Mesenchymal stem cell of adipose (primary cell): ENCODE results near the gene PARN.

GRCh38 chr16:14292051-14292299, 220.9 kb downstream of the MRTFB start:
- CAGE, long polyA plus RNA: no peak

- CAGE, long polyA plus RNA: no peak
Measured at GRCh38 chr16:14307669-14308783, 236.9 kb downstream of the MRTFB start.

GRCh38 chr16:14370283-14370693, 259.8 kb downstream of the PARN start:
- CAGE, long polyA plus RNA: no peak

GRCh38 chr16:14405388-14406091, 224.5 kb downstream of the PARN start:
- CAGE, long polyA plus RNA: no peak

DNA sequence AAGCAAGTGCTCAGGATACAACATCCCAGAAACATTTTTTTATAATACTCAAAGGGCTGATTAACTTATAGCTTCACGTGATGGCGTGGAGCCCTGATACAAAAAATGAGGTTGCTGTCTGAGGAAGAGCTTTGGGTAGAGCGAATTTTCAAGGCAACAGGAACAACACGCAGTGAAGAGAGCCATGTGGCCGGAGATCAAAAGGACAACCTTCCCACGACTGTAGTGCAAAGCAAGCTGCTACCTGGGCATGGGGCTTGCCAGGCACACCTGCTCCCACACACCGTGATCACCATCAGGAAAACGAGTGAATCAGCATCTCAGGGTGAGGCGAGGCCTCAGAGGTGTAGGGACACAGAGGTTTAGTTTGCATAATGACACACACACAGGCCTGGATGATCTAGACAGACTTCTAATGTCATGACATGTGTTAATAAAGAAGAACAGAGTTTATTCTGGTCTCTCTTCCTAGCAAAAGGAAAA, 65.8 kb downstream of the PARN start:
- CAGE, long polyA plus RNA: no peak

- CAGE, long polyA plus RNA: no peak
Measured at GRCh38 chr16:14629443-14630760, at the start of gene PARN. Gene PARN, minus strand, starts transcription at chr16:14630260.

GRCh38 chr16:15033081-15033855, 22.6 kb downstream of the NTAN1 start:
- CAGE, long polyA plus RNA: no peak

DNA sequence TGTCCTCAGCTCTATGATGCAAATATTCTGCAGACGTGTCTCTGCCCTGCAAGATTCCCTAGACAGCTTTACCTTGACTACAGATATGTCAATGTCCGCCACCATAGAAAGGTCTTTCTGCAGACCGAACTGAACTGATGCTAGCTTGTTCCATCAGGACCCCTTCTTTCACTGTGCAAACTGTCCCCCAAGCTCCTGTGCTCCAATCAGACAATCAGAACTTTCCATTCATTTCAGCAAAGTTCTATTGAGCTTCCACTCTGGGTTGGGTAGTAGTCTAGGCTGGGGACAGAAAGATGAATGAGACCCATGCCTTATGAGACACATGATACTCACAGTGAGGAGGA, 75.1 kb upstream of the RRN3 start:
- CAGE, long polyA plus RNA: no peak

GRCh38 chr16:15396358-15396776, 813 bp downstream of the MPV17L start:
- CAGE, long polyA plus RNA: no peak

GRCh38 chr16:15494173-15494601, 59.8 kb downstream of the BMERB1 start:
- CAGE, long polyA plus RNA: no peak

- CAGE, long polyA plus RNA: no peak
Measured at GRCh38 chr16:15563601-15564236, 79.2 kb downstream of the MARF1 start.

DNA sequence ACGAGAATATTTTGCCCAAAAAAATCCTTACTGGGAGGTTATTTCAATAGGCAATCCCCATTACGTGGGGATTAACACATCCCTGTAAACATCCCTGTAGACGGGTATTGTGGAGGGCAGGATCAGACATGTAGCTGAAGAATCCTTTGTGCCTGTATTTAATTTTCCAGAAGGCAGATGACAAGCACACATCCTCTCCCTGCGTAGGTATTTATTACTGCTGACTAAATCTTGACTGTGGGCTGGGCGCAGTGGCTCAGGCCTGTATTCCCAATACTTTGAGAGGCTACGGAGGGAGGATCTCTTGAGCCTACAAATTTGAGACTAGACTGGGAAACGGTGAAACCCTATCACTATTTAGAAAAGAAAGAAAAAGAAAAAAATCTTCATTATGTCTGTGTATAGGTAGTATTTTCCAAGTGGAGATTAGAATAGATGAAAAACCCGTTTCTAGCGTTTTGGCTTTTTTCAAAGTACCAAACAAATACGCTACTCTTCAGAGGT, 1.4 kb upstream of the MARF1 start:
- CAGE, long polyA plus RNA: no peak

DNA sequence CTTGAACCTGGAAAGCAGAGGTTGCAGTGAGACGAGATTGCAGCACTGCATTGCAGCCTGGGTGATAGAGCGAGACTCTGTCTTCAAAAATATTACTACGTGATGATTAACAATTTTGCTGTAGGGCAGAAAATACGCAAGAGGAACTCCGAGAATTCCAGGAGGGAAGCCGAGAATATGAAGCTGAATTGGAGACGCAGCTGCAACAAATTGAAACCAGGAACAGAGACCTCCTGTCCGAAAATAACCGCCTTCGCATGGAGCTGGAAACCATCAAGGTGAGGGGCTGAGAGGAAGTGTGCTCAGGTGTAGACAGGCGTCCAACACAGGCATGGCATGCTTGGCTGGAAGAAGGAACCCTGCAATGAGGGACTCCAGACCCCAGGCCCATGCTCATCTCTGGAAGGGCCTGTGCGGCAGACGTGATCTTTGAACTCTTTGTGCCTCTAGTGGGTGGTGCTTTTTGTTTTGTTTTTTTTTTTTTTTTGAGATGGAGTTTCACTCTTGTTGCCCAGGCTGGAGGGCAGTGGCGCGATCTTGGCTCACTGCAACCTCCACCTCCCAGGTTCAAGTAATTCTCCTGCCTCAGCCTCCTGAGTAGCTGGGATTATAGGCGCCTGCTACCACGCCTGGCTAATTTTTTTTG, 17.2 kb downstream of the NDE1 start:
- CAGE, long polyA plus RNA: no peak

- CAGE, long polyA plus RNA: no peak
Measured at GRCh38 chr16:15697567-15698046, 47.6 kb downstream of the NDE1 start.

DNA sequence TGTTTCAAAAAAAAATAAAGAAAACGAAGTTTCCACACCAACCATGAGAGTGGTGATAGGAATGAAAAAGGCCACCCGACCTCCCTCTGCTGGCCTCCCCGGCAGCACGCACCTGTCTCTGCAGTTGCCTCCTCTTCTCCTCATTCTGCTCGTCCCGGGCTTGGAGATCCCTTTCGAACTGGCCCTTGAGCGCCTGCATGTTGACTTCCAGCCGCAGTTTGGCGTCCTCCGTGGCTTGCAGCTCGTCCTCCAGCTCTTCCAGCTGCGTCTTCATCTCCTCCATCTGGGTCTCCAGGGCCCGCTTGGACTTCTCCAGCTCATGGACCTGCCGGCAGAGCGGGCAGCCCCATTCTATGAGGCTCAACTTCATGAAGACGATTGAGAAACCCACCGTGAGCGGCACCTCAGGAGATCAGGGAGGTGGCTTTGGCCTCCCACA, 70.7 kb downstream of the NDE1 start:
- CAGE, long polyA plus RNA: no peak

DNA sequence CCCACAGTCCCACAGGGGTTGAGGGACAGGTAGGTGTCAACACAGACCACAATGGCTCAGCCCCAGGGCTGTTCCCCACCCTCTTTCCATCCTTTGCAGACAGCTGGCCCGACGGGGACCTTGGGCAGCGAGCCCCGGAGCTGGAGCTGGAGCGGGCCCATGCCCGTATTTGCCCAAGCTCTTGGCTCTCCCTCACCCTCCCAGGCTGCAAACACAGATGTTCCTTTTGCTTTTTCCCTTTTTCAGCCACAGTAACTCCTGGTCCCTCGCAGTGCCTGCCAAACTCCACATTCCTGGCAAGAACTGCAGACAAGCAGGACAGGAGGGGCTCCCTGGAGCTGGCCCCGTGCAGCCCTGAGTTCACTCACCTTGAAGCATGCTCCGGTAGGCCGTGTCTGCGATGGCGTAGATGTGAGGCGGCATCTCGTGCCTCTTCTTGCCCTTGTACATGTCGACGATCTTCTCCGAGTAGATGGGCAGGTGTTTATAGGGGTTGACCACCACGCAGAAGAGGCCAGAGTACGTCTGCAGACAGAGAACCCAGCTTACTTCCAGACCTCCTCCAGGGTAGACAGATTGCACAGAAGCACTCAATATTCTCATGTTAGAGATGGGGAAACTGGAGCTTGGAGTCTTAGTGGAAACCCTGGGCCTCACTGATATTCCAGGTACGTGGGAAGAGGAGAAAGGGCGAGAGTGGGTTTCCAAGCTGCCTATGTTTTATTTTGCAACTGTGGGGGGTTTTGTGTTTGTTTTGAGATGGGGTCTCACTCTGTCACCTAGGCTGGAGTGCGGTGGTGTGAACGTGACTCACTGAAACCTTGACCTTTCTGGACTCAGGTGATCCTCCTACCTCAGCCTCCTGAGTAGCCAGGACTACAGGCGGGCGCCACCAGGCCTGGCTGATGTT, 33.7 kb downstream of the MYH11 start:
- CAGE, long polyA plus RNA: no peak

DNA sequence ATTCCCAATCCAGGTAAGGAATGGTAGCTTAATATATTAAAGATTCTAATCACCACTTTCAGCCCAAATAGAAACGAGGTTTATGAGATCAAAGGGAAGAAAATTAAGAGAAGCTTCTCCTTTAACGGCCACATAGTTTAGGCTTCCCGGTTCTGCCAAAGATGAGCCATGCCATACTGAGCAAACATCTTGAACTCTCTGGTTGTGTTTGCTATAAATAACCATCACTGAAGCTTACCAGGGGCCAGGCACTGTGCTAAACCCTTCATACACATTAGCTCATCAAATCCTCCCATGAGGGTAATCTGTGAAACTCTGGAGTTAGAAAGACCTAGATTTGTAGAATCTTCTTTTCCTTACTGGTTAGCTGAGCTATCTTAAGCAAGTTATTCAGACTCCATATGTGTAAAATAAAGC, 2.7 kb downstream of the MYH11 start:
- CAGE, long polyA plus RNA: no peak

DNA sequence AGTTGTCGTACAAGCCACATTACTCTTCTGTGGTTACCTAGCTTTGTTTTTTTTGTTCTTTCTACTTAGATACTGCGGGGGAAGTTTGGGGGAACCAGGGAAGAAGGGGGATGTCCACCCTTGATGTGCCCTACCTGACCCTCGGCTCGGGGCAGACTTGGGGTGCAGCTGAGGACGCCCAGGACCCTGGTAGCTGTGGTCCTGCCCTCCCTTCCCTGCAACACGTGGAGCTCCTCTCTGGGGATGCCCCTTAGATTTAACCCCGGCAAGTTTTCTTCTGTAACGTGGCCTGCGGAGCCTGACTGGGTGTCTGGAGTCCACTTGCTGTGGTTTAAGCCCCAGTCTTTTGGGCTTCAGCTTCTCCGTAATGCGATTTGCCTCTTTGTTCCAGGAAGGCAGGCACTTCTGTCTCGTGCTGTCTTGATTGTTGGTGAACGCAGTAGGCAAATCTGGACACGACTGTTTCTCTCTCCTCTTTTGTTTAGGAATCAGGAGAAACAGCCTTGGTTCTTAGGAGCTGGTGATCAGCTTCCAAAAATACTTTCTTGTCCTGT, 953 bp downstream of the ABCC1 start:
- CAGE, long polyA plus RNA: no peak

DNA sequence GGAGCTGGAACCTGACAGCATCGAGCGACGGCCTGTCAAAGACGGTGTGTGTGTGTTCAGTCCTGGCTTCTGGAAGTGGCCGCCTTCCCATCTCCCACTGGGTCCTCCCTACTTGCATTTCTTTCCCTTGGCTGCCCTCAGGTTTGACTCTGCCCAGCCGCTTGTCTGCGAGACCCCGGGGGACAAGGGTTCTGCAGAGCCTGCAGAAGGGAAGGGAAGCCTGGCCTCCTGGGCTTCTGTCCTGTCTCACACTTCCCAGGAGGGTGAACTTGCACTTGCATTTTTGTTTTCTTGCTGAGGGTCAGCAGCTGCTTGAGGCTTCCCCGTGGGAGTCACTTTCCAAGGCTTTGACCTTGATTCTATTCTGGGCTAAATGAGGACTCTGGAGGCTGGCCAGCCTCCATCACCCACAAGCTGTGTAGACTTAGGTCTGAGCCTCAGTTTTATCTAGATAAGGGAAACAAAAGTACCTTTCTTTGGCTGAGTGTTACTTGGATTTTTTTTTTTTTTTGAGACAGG, 122.3 kb downstream of the ABCC1 start:
- CAGE, long polyA plus RNA: no peak

DNA sequence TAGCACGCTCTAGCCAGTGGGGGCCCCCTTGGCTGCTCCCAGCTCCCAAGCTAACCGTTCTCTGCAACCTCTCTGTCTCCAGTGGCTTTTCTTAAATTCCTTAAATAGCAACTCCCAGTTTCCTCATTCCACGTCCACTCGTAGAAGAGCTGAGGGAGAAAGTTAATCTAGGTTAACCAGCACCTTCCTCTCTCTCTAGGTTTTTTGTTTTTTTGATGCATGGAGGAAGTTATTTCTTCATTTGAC, 125.1 kb downstream of the ABCC1 start:
- CAGE, long polyA plus RNA: no peak